Vein endothelial cell (primary cell): ENCODE results near the genes TMEM19 and GLIPR1.

GRCh38 chr12:71163193-71163801, 5.5 kb upstream of the TSPAN8 start:
- CAGE, long polyA plus RNA = no peak

DNA sequence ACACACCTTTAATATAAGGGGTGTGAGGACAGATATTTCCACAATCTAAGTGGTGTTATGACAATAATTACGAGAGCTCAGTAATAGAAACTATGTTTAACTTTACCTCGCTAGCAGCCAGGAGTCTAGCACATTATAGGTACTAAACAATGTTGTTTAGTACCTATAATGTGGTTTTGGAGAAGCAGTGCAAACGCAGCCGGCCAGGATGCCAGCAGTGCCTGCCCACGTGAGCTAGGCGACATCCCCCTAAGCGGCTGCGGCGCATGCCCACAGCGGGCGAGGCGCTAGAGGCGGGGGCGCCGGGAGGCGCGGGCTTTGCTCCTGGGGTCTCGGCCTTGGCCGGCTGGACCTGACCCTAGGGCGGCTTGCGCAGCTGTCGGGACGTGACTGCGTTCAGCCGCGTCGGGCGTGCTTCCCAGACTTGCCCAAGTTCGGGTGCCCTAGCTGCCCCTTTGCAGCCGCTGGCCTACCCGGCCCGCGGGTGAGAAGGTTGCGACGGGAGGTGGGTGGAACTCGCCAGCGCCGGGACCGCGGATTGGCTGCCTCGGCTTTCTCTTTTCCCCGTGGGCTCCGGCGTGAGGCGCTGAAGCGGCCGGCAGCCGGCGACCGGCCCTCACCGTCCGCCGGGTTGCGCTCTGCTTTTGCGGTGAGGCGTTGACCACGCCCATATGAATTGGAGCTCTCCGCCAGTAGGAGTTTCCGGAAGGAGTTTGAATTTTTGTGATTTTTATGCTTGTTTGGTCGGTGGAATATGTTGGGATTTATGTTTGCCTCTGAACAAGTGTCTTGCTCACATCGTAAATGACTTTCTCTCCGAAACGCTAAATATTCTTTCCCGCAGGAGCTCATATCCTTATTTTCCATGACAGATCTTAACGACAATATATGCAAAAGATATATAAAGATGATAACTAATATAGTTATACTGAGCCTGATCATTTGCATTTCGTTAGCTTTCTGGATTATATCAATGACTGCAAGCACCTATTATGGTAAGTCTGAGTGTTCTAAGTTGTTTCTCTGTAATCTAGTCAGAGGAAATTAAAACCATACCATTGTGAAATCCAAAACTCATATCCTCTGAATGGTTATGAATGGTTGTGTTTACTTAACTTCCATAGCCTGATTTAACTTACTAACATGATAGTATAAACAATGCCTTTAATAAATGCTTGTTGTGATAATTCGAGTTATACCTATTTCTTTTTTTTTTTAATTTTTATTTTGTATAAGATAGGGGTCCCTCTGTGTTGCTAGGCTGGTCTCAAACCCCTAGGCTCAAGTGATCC, at the start of gene TMEM19:
TSS of gene TMEM19 (plus strand) at position 267 of the 1,292 bp plus-strand sequence.
- CAGE, long polyA plus RNA = no peak

DNA sequence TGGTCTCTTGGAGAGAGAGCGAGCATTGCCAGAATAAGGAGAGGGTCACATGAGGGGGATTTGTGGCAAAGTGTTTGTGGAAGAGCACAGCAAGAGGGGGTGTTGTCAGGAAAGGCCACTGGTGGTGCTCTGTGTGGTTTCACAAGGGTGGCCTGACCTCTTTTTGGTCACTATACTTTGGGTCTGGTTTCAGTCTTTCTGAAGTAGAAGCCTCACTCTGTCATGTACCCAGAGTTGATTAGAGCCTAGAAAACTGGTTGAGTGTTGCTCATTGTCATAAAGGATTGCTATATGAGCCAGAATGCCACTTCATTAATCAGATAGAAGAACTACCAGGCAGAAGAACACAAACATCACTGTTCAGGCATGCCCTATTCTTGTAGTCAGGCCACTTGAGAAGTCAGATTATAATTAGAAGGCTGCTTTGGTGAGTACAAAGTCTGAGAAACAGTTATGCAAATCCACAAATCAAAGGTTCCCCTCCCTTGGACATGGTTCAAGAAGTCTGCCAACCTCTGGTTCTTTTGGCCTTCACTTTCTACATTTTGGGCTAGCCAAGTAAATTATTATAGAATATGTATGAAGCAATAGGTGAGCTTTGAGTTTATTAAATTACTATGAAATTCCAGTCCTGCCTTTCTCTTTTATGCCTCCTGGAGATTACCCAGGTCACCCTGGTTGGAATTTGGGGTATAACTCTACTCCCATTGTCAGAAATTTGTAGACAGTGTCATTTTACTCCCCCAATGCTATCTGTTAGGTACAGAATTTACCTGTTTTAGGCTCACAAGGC, 8.5 kb downstream of the TMEM19 start:
- CAGE, long polyA plus RNA = no peak

DNA sequence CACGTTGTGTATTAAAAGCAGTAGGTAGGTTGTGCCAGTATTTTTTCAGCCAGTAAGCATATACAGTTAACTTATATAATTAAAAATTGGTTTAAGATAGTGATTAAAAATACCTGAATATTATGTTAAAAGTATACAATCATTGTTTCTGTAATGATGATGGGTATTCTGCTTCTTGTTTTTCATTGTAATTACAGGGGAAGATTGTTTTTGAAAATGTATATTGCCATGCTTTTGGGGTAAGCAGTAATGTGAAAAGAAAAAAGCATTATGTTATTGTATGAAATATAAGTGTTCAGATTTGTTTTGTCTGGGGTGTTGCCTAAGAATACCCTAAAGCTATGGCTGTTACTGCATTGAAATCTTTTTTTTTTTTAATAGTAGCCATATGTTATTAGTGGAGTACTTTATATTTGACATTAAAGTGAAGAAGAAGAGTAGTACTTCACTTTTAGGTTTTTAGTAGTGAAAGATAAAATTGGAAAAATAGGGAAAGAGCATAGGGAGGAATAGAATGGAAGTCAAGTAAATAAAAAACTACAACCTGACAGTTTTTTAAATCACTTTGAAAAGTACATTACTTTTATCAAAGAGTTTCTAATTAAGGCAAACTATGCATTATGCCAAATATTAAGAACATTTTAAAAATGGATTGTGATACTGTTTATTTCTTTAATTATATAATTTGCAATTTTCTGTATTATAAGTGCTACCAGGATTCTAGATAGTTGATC, 34.1 kb downstream of the RAB21 start:
- CAGE, long polyA plus RNA = no peak

DNA sequence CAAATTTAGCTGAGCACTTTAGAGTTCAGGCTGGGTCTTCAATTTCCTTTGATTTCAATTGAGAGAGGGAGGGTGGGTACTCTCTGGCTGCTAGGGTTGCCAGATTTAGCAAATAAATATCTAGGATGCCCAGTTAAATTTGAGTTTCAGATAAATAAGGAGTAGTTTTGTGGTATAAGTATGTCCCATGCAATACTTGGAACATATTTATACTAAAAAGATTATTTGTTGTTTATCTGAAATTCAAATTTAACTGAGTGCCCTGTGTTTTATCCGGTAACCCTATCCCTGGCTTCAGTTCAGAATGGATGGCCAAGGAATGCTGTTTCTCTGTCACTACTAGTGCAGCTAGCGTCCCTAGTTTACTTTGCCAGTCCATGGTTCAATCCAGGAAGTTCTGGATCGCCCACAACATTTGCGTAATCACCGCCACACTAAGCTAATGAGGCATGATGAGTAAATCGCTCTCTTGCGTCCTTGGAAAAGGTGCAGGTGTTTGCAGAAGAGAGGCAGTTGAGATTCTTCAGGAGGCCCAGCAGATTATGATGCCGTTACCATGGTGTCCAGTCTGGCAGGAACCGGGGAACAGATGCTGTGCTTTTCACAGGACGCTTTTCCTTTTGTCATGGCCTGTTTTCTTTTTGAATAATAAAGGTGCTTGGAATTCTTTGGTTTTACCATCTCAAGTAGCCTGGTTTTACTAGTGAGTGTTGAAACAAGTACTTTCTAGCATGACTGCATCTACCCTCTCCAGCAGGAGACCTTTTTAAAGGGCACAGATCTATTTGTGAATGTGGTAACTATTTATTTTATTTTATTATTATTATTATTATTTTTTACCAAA, 8.9 kb downstream of the TPH2 start:
- CAGE, long polyA plus RNA = no peak

DNA sequence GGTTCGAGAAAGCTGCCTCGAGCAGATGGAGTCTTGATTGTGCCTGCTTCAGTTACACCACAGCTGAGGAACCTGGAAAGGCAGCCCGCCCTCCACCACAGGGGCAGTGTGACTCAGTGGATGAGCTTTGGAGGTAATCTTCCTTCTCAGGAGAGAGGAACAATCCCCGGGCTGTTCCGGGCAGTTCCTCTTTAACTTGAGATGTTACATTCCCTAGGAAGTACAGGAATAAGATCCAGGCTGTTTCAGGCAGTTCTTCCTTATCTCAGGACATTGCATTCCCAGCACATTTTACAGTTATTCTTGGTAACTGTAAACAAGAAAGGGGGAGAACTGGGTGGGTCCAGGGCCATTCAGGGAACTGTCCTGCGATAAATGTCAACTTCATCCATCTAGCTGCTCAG, 16.7 kb upstream of the TRHDE start:
- CAGE, long polyA plus RNA = no peak

GRCh38 chr12:74292102-74293454, 245.1 kb upstream of the ATXN7L3B start:
- CAGE, long polyA plus RNA = no peak

- CAGE, long polyA plus RNA = no peak
Observed at GRCh38 chr12:74508660-74509803, 28.6 kb upstream of the ATXN7L3B start.

- CAGE, long polyA plus RNA = no peak
Observed at GRCh38 chr12:74537395-74537596, 339 bp upstream of the ATXN7L3B start.

DNA sequence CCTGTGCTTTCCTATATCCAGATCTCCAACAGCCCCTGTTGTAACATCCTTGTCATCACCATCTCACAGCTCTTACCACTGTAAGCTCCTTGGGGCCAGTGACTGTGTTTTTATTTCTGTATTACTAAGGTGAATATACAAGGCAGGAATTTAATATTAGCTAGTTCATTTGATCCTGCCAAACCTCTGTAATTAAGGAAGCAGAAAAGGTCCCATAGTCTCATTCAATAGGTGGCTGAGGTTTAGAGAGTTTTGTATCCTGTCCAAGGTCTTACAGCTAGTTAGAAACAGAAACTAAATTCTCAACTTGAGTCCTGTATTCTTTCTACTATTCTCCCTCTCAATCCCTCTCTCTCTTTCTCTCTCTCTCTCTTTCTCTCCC, 625 bp upstream of the GLIPR1 start:
- CAGE, long polyA plus RNA = no peak

DNA sequence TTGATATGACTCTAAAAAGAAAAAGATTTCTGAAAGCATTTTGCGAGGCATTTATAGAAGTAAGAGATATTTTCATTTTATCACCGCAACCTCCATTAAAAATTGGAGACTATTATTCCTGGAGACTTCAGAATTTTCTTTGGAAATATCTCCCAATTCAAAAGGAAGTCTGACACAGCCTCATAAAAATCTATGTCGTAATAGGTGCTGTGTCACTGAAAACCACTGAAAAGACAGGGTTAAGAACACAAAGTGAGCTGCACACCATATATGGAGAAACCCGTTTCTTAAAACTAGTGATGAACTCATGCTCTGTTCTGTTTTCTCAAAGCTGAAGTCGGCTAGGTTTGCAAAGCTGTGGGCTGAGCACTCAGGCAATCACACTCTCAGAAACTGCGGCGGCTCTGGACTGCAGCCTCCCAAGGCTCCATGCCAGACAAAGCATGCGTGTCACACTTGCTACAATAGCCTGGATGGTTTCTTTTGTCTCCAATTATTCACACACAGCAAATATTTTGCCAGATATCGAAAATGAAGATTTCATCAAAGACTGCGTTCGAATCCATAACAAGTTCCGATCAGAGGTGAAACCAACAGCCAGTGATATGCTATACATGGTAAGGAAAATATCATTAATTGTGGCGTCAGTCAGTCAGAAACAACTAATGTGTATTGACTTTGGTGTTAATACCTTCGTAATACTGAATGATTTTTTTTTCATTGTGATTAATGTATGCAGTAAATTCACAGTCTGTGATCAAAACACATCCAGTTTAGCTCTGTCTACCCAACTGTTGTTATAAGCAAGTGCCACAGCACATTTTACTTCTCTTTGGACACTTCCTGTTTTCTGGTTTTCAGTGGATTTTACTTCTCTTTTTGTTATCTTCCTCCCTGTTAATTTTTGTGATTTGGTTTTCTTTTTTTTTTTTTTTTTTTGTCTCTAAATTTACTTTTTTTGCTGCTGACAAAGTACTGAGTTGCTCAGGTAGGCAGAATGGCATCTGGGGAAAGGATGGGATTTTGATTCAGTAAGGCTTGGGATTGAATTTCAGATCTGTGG, at the start of gene GLIPR1:
TSS of gene GLIPR1 (plus strand) at position 318 of the 1,063 bp plus-strand sequence.
- CAGE, long polyA plus RNA = no peak

DNA sequence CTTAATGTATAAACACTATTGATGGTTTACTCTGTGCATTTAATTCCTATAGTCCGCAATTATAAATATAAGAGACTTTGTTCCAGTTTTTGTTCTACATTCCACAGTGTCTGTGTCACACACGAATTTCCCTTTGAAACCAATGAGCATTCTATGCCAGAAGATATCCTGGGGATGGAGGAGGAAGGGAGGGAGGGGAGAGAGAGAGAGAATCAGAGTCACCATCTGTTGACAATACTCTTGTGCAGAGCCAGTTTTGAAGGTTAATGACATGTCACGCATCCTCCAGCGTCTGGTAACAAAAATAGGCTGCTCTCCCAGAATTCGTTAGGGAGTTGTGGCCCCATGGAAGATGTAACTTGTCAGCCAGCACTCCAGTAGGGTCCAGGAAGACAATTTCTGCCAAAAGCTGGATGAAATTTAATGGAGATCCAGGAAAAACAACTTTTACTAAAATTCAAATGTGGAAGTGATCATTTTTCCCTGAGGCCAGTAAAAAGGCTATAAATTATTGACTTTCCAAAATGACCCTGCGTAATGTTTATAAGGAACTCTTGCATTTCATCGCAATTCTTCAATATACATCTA, 213.6 kb upstream of the KRR1 start:
- CAGE, long polyA plus RNA = no peak

- CAGE, long polyA plus RNA = no peak
Observed at GRCh38 chr12:75913276-75914344, 170.9 kb downstream of the NAP1L1 start.

DNA sequence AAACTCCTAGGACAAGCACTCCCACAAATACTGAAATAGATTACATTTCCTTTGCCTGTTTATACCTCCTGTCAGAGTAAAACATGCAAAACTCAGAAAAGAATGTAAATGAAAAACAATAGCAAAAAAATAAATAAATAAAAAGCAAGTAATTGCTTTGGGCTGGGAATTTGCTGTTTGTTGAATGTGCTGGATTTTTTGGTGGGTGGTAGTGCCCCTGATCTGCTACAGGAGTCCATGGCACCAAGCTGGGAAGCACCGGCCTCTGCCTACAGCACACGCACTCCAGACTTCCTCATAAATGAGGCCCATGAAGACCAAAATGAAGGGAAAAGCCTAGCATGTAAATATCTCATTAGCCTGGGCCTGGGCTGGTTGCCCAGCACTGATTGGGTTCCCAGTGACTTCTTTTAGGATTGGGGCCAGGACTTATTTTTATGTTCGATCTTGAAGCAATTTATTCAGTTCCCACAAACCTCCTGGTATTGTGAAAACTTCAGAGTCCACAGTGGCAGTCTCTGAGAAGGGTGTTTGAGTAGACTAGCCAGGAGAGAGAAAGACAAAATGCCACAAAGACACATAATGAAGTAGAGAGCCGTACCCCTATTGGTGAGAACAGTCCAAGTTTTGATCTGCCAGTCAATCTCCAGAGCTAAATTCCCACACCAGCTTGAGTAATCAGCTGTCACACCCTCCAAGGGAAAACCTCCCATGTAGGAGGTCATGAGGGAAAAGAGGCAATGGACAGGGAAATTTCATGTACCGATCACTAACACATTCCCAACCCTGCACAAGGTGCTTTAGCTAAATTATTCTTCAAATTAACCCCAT, 131.2 kb downstream of the NAP1L1 start:
- CAGE, long polyA plus RNA = no peak

DNA sequence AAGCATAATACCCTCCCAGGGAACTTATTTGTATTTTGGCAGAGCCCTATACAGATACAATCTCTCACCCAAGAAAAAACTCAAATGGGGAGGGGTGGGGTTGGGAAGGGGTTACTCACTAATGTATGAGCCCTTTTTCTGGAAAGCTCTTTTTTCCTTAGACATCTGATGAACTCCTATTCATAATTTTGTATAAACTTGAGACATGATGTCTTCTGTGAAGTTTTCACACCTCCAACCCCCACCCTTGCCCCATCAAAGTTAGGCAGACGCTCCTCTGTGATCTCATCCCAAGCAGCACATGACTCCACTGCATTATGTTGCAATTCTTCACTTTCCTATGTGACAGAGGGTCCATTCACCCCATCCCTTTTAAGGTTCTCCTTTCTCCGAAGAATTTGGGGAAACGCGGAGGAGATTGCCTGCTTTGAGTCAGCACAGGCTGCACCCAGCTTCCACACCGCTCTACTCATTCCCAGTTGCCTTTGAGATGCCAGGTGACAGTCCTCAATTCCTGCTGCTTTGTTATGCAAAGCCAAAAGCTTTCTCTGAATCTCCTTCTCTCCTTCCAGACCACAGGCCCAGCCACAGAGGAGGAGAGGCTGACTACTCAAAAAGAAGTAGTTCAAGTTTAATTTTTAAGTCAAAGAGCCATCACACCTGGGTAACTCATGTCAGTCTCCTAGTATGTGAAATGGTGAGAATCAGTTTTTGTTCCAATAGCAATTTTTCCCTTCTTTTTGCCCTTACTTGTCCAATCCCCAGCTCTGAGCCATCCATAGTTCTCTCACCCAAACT, 114.7 kb downstream of the NAP1L1 start:
- CAGE, long polyA plus RNA = no peak

GRCh38 chr12:76020700-76021440, 63.6 kb downstream of the NAP1L1 start:
- CAGE, long polyA plus RNA = no peak

DNA sequence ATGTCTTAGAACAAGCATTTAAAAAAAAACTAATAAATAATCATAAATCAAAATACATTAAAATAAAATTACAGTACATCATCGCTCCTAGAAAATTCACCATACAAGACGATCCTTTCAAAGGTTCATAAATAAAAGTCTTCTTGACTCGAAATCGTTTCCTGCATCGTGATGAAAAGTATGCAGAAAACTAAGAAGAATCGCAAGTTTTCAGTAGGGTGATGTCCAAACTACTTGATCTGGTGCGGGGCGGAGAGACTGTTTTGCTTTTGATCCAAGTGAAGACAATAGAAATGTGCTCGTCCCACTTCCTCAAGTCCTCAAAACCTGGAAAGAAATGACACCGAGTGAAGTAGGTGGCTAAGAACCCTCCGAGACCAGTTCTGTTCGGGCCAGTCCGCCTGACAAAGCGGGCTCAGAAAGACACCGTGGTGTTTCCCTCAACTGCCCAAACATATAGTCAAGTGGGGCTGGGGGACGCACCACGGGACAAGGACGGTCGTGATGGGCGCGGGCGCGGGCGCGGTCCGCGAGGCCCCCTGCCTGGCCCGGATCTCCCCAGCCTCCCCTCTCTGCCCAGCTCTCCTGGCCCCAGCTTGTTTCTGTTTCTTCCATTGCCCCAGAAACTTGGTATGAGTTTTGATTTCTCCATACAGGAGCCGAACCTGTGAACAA, 54.6 kb downstream of the NAP1L1 start:
- CAGE, long polyA plus RNA = no peak

DNA sequence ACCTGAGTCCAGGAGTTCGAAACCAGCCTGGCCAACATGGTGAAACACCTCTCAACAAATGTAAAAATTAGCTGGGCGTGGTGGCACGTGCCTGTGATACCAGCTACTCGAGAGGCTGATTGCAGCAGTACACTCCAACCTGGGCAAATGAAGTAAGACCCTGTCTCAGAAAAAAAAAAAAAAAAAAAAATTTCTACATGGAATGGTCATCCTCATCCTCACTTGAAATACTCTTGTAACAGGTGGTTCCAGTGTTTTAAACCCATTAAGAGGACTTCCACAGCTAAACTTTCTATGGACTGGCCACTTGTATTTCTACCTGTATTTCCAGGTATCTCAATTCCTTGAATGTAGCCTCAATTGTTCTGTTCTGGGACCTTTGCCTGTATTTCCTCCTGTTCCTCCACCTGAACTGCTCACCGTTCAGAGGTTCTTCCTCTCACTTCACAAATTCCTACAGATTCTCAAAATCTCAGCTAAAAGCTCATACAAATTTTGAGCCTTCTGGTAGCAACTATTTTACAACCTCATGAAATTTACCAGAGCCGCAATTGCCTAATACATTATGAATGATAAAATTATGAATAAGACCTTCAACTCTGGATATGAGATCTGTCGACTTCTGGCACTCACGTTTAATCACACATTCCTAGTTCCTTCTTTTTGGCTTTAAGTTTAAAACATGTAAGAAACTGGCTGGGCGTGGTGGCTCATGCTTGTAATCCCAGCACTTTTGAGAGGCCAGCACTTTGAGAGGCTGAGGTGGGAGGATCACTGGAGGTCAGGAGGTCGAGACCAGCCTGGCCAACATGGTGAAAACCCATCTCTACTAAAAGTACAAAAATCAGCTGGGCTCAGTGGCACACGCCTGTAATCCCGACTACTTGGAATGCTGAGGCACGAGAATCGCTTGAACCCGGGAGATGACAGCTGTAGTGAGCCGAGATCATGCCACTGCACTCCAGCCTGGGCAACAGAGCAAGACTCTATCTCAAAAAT, 40.9 kb downstream of the NAP1L1 start:
- CAGE, long polyA plus RNA = no peak

DNA sequence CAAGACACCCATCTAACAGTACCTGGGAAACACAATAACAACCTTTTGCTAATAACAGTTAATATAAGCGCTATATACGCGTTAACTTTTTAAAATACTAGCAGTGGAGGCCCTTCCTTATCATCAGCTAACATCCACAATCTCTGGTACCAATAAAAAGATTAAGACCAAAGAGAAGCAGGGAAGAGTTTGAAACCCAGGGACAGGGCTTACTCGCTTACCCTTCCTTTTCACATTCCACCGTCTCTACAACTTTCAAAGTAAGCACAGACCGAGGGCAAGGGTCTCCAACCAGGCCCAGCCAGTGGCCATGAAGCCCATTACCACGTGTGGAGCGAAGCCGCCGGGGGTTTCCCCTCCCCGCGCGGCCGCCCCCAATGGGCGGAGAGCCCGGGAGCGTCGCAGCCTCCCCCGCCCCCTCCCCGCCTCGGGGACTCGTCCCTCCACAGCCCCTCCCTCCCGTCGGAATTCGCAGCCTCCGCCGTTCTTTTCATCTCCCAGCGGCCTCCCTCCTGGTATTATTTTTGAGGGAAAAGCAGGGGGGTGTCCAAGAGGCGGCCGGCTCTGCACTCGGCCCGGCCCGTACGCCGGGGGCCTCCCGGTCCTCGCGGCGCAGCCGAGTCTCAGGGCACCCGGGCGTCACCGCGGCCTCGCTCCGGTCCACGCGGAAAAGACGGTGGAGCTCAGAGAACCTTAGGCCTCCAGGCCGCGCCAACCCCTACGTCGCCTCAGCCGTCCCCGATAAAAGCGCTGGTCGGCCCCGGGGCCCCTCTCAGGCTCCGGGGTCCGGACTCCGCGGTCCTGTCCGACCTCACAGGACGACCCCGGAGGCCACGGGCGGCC, 652 bp downstream of the NAP1L1 start:
- CAGE, long polyA plus RNA = no peak

- CAGE, long polyA plus RNA = no peak
Observed at GRCh38 chr12:76452874-76453342, 104.7 kb upstream of the BBS10 start.